GM23248 (cell line): ENCODE measurements around a stretch of chr15.

- RAMPAGE, long total RNA, result no peak
Observed at GRCh38 chr15:95874495-95875012, 455.9 kb upstream of the NR2F2 start.

DNA sequence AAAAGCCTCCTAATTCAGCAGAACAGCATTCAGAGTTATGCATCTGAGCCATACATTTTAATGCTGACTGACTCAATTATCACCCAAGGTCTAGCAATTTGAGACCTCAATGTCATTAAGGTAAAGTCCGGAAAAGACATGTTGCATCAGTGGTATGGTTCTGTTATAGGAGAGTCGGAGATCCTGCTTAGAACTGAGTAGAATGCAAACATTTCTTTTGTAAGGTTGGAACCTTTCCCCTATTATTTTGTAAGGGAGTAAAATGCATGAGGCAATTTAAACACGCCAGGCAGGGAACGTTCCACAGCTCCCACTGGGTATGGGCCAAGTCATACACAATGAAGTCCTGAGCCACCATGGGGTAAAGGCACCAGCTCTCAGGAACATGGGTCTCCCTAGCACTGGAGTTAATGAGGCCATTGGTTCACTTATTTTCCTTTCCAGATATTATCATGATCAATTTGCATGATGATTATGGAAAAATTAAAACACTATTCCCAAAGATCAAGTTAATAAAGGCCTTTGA, 116.6 kb upstream of the NR2F2 start:
- RAMPAGE, long total RNA, result no peak

DNA sequence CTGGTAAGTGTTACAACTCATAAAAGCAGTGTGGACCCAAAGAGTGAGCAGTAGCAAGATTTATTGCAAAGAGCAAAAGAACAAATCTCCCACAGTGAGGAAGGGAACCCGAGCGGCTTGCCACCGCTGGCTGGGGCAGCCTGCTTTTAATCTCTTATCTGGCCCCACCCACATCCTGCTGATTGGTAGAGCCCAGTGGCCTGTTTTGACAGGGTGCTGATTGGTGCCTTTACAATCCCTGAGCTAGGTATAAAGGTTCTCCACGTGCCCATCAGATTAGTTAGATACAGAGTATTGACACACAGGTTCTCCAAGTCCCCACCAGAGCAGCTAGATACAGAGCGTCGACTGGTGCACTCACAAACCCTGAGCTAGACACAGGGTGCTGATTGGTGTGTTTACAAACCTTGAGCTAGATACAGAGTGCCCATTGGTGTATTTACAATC, 160.8 kb downstream of the NR2F2 start:
- RAMPAGE, long total RNA, result no peak

DNA sequence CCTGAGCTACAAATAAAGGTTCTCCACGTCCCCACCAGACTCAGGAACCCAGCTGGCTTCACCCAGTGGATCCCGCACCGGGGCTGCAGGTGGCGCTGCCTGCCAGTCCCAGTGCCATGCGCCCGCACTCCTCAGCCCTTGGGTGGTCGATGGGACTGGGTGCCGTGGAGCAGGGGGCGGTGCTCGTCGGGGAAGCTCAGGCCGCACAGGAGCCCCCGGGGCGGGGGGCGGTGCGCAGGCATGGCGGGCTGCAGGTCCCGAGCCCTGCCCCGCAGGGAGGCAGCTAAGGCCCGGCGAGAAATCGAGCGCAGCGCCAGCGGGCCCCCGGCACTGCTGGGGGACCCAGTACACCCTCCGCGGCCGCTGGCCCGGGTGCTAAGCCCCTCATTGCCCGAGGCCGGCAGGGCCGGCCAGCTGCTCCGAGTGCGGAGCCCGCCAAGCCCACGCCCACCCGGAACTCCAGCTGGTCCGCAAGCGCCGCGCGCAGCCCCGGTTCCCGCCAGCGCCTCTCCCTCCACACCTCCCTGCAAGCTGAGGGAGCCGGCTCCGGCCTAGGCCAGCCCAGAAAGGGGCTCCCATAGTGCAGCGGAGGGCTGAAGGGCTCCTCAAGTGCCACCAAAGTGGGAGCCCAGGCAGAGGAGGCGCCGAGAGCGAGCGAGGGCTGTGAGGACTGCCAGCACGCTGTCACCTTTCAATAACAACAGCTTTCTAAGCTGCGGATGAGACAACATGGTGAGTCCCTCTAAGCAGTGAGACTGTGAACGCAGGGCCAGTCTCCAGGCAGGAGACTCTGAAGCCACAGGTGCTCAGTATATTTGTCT, 161.4 kb downstream of the NR2F2 start:
- RAMPAGE, long total RNA, result no peak

GRCh38 chr15:97679210-97679603, 281.3 kb upstream of the ARRDC4 start:
- RAMPAGE, long total RNA, result no peak

DNA sequence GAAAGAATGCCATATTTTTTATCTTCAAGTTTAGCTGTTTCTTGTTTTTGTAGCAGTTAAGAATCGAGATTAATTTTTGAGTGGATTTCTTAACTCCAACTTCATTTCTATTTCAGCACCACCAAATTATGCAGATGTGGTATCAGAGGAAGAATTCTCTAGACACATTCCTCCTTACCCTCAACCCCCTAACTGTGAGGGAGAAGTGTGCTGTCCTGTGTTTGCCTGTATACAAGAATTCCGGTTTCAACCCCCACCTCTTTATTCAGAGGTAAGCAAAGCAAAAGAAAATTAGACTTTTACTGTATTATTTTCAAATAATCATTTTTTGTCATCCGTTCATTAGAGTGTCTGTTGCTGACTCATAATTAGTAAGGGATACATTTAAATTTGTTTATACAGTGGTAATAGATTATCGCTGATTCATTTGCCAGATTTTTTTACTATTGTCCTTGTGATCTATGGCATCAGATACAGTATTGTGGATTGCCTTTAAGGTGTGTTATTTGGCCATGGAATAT, 10.0 kb downstream of the ARRDC4 start:
- RAMPAGE, long total RNA, result no peak

GRCh38 chr15:98103507-98103838, 143.0 kb downstream of the ARRDC4 start:
- RAMPAGE, long total RNA, result no peak

- RAMPAGE, long total RNA, result no peak
Observed at GRCh38 chr15:98420768-98421233, 227.5 kb upstream of the IGF1R start.

GRCh38 chr15:98428296-98428991, 219.9 kb upstream of the IGF1R start:
- RAMPAGE, long total RNA, result no peak

DNA sequence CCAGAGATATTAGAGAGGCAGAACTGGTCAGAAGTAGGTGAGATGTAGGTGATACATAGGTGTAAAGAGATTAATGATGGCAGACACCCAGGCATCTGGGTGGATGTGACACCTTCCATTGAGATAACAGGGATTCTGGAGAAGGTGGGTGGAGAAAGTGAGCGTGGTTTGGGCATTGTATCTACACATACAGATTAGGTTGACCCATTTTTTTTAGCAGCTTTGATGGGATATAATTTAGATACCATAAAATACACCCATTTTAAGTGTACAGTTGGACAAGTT, 93.4 kb upstream of the IGF1R start:
- RAMPAGE, long total RNA, result no peak

GRCh38 chr15:98650230-98650432, 1.8 kb downstream of the IGF1R start:
- RAMPAGE, long total RNA, result no peak

DNA sequence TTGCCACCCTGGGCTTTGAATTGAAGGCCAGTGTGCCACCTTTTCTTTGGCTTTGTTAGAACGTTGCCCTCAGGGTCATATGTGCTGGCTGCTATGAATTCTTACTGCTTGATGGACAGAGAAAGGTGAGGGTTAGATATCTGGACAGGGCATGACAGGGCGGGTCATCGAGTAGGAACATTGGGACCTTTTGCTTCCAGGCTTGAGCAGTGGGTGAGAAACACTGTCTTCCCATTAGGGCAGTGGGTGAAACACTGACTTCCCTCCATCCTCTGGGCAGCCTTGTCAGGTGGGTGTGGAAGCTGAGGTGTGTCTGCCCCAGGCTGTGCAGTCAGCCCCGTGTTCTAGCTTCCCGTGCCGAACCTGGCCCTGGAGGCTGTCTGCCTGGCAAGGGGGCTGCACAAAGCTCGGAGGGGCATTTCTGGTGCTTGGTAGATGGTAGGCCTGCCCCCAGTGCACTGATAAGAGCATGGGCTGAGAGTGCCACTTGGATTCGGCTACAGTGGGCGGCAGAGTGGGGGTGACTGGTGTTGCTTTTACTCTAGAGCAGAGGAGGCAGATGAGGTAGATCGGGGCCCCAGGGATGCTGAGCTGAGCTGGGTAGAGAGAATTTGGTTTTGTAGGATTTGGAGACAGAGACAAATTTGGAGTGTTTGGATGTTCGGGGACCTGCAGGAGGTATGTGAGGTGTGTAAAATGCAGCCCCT, 21.2 kb downstream of the IGF1R start:
- RAMPAGE, long total RNA, result no peak

DNA sequence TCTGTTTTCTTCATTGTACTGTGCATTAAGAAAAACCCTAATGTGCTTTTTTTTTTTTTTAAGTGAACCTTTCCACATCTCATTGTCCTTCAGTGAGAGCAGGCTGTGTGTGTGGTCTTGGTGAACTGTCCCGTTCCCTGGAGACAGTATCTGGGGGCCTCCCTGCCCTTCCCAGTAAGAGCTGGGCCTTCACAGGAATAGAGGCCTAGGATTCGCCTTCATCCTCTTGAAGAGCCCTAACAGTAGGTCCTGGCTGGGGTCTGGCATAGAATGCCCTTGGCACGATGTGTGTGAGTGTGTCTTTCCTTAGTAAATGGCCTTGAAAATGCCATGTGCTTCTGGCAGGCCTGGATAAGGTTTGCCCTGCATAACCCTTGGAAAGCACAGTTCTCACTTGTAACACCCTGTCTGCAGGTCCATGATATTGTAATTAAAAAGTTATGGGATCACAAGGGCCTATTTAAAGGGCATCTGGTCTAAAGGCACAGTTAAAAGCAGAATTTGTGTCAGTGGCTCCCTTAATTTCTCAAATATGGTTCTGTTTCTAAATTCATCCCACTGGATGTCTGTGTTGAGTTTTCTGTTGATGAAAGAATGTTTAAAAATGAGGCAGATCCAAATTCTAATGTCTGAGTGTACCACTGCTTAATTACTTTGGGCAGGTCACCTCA, 81.3 kb downstream of the IGF1R start:
- RAMPAGE, long total RNA, result no peak

DNA sequence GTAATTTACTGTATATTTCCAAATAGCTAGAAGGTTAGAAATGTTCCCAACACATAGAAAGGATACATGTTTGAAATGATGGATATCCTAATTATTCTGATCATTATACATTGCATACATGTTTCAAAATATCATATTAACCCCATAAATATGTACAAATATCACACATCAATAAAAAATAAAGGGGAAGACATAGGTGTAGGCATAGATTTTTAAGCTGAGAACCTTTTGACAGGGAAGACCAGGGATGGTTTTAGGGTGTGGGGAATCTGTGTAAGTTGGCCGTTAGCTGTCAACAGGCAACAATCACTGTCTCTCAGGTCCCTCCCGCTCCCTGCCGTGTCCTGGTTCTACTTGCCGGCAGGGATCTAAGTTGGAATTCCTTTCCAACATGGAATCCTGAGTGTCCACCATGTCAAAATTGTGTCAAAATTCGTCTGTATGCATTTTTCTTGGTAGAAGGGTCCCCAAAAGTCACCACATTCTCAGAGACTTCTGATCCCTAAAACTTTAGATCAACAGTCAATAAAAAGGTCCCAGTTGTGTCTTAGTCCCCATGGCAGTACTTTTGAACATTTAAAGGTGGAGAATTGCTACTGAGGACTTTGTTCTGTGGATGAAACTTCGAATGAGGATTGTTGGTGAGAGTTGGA, 122.2 kb downstream of the IGF1R start:
- RAMPAGE, long total RNA, result no peak

- RAMPAGE, long total RNA, result no peak
Observed at GRCh38 chr15:98778919-98779345, 130.6 kb downstream of the IGF1R start.

- RAMPAGE, long total RNA, result no peak
Observed at GRCh38 chr15:98800396-98800981, 152.2 kb downstream of the IGF1R start.

- RAMPAGE, long total RNA, result no peak
Observed at GRCh38 chr15:98939069-98939618, 68.4 kb downstream of the PGPEP1L start.

GRCh38 chr15:99090254-99090832, 14.5 kb upstream of the SYNM start:
- RAMPAGE, long total RNA, result no peak

DNA sequence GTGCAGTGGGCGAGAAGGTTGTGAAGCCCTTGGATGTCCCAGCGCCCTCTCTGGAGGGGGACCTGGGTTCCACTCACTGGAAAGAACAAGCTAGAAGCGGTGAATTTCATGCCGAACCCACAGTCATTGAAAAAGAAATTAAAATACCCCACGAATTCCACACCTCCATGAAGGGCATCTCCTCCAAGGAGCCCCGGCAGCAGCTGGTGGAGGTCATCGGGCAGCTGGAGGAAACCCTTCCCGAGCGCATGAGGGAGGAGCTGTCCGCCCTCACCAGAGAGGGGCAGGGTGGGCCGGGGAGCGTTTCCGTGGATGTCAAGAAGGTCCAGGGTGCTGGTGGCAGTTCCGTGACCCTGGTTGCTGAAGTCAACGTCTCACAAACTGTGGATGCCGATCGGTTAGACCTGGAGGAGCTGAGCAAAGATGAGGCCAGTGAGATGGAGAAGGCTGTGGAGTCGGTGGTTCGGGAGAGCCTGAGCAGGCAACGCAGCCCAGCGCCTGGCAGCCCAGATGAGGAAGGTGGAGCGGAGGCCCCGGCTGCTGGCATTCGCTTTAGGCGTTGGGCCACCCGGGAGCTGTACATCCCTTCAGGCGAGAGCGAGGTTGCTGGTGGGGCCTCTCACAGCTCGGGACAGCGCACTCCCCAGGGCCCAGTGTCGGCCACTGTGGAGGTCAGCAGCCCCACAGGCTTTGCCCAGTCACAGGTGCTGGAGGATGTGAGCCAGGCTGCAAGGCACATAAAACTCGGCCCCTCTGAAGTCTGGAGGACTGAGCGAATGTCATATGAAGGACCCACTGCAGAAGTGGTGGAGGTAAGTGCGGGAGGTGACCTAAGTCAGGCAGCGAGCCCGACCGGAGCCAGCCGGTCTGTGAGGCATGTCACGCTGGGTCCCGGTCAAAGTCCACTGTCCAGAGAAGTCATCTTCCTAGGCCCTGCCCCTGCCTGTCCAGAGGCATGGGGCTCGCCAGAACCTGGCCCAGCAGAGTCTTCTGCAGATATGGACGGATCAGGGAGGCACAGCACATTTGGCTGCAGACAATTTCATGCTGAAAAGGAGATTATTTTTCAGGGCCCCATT, 26.5 kb downstream of the SYNM start:
- RAMPAGE, long total RNA, result no peak

DNA sequence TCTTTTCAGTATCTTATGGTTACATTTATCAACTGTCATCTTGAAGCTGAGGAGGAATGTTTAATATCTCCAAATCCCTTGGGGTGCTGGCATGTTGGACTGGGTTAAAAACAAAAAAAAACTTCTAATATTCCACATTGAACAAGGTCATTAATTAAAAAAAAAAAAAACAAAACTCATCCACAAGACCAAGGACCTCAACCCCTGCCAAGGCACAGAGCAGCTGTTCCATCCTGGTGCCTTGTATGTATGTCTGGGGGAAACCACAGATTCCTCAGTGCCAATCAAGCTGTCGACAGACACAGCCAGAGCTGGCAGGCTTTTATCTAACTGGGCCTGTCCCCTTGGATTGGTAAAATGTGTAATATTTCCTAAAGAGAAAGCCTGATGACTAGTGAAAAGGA, 69.2 kb downstream of the TTC23 start:
- RAMPAGE, long total RNA, result no peak